LNCaP clone FGC (cell line): Measurements from ENCODE around the genes TSPAN8 and LGR5.

- RRBS, 2 experiments: no CpG with 5 or more reads among the region's 8 CpGs
These were observed 41.4 kb downstream of the BEST3 start for GRCh38 chr12:69657624-69658100.

DNA sequence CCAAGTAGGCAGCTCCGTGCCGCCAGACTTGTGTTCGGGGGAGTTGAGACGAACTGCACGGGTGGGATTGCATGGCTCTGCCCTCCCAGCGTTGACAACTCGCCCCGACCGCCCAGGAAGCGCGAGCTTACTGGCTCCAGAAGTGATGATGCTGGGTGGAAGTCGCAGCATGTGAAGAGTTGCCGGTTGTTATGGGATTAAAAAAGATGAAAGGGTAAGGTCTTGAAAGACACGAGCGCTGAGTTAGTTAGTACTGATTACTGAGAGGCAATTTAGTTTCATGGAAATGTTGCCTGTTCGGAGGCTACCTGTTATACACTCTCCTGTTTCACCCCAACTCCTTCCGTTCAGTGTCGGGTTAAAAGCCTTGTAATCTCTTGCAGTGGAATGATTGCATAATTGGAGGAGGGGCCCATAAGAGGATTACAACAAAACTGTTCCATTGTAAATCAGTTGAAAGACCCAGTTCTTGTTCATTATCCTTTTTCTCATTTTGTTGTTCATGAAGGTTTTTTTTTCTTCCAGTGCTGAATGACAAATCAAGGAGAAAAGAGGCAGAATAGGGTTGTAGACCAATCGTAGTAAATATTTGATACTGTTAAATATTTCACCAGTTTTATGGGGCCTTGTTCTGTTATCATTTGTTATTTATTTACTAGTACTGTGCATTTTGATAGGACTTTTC, 1.1 kb downstream of the RAB3IP start:
- RRBS, 2 experiments: no CpG with 5 or more reads among the region's 19 CpGs

DNA sequence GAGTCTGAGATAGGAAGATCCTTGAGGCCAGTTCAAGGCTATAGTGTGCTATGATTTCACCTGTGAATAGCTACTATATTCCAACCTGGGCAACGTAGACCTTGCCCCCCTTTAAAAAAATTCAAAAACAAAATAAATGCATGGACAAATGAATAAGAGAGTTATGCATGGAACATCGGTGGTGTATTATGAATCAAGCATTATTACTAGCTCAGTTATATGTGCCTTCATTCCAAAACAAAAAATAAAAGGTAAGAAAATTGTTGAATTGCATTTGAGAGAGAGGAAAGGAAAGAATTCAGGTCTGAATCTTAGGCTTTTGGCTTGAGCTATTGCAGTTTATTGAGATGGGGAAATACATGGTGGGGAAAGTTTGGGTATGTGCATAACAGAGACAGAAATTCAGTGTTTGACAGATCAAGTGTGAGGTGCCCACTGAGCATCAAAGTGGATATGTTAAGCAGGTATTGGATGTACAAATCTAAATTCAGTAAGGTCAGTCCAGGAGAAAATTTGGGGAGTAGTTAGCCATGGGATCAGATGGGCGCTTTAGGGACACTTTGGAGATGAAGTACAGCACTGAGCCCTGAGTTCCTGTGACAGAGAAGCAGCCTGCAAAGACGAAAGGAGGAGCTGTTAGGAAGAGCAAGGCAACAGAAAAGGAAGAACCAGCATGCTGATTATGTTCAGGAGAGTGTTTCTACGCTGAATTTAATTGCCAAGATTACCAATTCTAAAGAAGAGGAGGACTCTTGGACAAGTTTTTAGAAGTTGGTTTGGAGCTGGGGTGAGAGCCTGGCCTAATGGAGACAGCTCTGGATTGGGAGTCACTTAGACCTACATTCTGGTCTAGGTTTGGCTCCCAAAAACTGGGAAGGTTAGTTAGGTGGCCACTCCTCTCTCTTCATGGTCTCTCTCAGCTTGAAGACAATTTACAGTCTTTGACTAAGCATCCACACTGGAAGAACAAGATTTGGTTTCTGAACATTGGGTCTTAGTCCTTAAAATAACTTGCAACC, 5.7 kb upstream of the MYRFL start:
- RRBS, 2 experiments: no CpG with 5 or more reads among the region's 5 CpGs

DNA sequence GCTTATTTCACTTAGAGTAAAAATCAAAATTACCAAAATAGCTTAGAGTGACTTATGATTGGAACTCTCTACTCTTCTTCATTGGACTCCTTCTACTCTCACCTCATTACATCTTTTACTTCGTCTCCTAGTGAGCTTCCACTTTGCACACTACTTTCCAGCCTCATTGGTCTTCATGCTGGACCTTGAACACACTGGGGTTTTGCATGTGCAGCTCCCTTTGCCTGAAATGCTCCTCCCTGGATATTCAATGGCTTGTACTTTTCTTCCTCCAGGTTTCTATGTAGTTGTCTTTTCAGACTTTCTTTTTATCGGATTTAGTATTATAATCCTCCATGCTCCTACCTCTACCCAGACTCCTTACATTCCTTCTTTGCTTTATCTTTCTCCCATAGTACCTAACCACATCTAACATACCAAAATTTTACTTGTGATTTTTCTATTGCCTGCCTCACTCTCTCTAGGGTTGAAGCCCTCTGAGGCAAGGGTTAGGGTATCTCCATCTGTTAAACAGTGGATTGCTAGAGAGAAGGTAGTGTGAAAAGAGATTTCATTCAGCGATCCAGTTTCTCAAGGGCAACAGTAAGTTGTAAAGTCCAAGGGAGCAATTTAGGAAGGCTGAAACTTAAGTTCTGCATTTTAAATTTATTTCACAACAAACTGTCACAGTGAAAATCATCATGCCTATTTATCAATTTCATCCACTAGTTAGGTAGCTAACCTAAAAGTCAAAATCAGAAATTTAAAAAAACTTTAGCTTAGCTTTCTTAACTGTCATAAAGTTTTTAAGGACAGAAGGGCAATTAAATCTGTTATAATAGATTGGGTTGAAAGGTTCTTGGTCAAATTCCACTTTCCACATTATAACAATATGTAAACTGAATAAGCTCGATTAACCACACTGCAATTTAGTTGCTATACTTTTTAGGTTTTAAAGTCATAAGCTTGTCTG, 19.8 kb upstream of the CNOT2 start:
- RRBS, 2 experiments: no CpG with 5 or more reads among the region's 4 CpGs

- RRBS, 2 experiments: no CpG with 5 or more reads among the region's 1 CpG
These were observed 7.2 kb downstream of the CNOT2 start for GRCh38 chr12:70250262-70251037.

DNA sequence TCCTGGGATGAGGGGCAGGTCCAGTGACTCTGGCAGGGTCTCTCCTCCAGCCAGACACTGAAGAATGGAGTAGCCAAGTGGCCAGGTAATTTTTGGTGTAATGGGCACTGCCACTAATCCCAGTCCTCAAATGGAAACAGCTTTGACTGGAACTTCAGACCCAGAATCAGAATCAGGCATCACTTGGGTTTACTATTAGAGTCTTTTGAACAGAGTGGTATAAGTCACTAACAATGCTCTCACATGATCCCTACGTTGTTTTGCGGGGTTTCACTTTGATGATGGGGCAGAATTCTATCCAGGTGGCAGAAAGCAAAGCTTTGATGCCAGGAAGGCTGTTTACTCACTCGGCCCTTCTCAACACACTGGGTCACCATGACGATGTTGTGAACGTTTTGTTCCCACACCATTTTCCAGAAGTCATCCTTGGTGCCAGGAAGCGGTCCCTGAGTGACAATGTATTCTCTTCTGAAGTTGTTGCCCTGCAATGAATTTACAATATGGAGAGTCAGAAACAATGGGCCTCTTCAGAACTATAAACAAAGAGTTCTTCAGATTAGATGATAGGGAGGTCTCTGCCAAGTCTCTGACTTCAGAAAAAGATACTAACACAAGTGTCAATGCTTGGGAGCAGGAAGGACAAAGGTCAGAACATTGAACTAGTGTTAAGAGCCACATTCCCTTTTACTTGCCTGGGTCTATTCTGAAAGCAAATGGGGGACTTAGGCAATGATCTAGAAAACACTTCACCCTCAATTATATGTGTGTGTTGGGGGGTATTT, 101.4 kb downstream of the PTPRB start:
- RRBS, 2 experiments: no CpG with 5 or more reads among the region's 6 CpGs

GRCh38 chr12:71041616-71042033, 116.2 kb downstream of the TSPAN8 start:
- RRBS, 2 experiments: no CpG with 5 or more reads among the region's 2 CpGs

DNA sequence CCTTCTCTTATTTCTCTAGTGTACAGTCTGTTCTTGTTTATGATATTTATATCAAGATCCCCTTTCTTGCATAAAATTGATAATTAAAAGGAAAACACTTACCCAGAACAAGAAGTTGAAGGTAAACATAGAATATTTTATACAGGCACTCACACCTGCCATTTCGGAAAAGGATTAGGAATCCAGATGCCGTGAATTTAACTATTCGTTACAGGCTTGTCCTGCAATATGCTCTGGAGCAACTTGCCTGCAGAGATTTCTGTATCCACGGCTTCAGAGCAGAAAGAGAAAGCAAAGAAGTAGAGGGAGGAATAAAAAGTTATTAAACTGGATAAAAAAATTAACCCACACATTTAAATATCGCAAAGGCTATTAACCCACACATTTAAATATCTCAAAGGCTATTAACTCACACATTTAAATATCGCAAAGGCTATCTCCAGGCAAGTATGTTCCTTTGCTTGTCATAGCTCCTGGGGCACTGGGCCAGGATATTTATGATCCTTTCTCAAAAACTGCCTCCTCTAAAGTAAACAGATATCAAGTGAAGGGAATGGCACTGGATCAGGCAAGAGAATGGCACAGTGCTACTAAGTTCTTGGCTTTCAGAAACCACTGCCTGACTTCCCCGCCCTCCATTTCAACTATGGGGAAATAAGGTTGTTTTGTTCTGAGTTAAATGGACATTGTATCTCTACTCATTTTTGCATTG, at the start of gene TSPAN8:
Gene TSPAN8, minus strand, starts transcription at position 483 of the 712 bp plus-strand sequence.
- RRBS, 2 experiments: no CpG with 5 or more reads among the region's 7 CpGs

- RRBS, 2 experiments: 1 to 2% methylated on average over 14 of the region's 73 CpGs
These were observed at the start of gene LGR5 for GRCh38 chr12:71439303-71440121. Gene LGR5, plus strand, starts transcription at chr12:71439798.

DNA sequence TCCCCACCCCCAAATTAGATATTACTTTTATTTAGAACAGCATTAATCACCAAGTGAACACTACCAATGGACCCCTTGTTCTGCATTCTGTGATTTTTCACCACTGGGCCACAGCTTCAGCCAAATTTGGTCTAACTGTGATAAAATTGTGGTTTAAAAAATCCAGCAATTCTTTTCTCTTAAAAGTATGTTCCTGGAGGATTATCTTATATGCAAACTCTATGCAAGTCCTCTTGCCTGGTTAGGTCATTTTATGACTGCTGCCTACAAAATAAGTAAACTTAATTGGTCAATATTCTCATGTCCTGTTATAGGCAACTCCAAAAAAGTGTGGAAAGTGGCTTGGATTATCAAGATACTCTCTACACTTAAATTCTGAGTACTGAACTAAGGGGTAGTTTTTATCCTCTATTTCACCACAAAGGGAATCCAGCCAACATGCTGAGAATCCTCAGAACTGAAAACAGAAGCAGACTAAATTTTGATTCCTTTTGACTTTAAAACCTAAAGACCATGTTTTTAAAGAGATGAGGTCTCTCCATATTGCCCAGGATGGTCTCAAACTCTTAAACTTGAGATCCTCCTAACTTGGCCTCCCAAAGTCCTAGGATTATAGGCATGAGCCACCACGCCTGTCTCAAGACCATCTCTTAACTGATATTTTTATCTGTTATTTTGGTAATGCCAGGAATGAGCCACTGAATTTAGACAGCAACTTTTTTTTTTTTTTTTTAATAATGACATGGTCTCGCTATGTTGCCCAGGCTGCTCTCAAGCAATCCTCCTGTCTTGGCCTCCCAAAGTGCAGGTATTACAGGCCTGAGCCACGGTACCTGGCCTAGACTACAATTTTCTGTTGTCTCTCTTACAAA, 59.8 kb downstream of the ZFC3H1 start:
- RRBS, 2 experiments: no CpG with 5 or more reads among the region's 3 CpGs

- RRBS, 2 experiments: no CpG with 5 or more reads among the region's 1 CpG
These were observed 24.2 kb downstream of the ZFC3H1 start for GRCh38 chr12:71639439-71639923.

- RRBS, 2 experiments: no CpG with 5 or more reads among the region's 1 CpG
These were observed 27.7 kb downstream of the RAB21 start for GRCh38 chr12:71782392-71782735.

- RRBS, 2 experiments: no CpG with 5 or more reads among the region's 5 CpGs
These were observed 39.2 kb downstream of the RAB21 start for GRCh38 chr12:71793736-71794344.

DNA sequence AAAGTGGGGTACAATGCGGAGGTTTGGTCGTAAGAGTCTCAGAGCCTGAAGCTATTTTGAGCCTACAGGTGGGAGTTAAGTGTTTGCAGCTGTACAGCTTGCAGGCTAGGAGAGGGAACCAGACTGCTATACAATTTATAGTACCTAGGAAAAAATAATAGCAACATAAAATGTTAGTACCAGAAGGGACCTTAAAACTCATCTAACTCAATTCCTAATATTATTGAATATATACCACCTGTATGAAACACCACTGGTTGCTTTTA, 137.6 kb downstream of the TPH2 start:
- RRBS, 2 experiments: no CpG with 5 or more reads among the region's 2 CpGs

- RRBS, 2 experiments: no CpG with 5 or more reads among the region's 1 CpG
These were observed 148.4 kb downstream of the TPH2 start for GRCh38 chr12:72087022-72087461.

- RRBS, 2 experiments: 83 to 94% methylated on average over 5 of the region's 18 CpGs
These were observed 1.8 kb downstream of the TRHDE start for GRCh38 chr12:72273896-72274369.

- RRBS, 2 experiments: no CpG with 5 or more reads among the region's 9 CpGs
These were observed 160.0 kb downstream of the TRHDE start for GRCh38 chr12:72432055-72432735.

- RRBS, 2 experiments: no CpG with 5 or more reads among the region's 4 CpGs
These were observed 339 bp upstream of the ATXN7L3B start for GRCh38 chr12:74537395-74537596.

DNA sequence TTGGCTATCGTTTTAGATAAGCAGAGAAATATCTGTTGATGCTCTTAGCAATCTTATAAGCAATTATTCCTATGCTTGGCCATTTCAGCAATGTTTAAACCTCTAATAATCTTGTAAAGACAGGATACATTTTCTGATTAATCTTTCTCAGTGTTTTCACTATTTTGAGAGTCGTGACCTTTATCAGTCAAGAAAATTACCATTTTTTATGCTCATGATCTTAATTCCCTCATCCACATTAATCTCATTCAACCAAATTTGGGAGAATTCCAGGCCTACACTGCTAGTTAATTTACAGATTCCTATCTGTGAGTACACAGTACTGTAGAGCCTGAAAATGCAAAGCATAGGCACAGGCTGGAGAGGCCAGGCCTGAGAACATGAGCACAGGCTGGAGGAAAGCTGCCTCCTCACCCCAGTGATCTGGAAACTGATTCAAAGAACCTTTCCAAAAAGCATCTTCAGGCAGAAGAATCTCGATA, 122.2 kb downstream of the KCNC2 start:
- RRBS, 2 experiments: no CpG with 5 or more reads among the region's 3 CpGs